ENCODE measurements around the genes ACAD9 and CFAP92.

DNA sequence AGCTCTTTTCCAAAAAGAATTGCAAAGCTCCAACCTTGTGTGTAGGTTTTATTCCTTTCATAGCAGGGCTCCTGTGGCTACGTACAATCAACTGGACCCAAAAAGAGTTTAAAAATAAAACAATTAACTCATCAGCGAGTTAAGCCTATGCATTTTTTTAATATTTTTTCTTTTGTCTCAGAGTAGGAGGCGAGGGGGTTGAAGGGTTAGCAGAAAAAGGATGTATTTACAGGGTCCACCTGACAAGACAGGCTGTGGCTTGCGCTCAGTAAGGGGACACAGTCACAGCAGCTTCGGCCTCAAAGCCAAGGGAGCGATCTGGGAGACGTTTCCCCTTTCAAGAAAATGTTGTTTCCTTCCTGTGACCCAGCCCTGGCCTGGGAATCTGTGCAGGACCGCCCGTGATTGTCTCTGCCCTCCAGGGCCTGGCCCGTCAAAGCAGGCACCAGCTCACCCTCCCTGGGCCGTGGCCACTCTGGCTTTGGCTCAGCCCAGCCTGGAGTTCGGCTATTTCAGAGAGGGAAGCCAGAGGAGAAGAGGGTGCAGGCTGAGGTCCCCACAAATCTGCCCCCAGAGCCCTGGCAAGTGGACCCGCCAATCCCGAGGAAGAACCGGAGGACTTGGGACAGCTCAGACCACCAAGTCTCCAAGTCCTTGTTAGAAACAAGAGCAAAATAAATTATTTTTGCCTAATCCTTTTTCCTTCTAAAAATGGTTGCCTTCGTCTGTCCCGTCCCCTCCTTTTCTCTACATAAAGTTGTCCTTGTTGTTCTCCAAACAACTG is 12.8 kb downstream of the GATA2 start:
- CAGE, long polyA plus RNA: no peak
- RRBS: no CpG with 5 or more reads among the region's 17 CpGs

DNA sequence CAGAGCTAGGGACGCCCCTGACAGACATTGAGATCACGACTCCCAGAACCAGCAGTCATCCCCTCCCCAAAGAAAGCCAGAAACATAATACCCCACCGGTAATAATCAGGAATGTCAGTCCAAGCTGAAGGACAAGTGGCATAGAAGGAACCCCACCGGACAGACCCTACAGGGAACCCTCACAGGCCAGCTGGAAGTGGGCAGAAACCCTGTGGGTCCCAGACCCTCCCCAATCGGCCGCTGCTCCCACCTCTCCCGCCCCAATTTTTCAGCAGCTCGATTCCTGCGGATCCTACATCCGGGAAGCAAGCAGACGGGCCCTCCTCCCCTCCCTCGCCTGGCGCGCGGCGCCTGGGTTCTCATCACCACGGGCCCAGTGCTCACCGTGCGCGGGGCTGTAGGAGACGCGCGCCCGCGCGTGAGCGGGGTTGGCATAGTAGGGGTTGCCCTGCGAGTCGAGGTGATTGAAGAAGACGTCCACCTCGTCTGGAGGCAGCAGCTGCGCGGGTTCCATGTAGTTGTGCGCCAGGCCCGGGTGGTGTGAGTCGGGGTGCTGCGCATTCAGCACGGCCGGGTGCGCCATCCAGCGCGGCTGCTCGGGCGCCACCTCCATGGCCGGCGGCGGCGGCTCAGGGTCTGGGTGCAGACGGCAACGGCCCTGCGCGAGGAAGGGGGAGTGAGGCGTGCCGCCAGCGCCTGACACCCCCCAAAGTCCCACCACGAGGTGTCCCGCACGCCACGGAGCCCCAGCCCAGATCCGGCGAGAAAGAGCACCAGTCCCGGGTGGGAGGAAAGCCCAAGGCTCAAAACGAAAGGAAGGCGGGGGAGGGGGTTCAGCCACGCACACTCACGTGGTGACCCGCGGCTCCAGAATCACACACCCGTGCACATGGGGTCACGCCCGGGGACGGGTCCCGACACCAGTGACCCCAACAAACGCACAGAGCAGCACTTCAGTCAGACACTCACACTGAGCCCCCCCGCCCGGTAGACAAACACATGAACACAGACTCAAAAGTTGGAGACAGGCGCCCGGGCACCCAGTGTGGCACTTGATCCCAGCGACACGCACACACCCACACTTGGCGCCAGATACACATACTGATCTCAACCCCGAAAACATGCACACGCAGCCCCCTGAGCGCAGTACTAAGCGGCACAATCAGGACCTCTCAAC is 6.2 kb downstream of the GATA2 start:
- CAGE, long polyA plus RNA: no peak
- RRBS: 1% methylated on average over 18 of the region's 85 CpGs

- CAGE, long polyA plus RNA: start-site peak on the plus strand at chr3:128489149-128489250, 71 and 48 reads in 2 replicates
- RRBS: 2% methylated on average over 10 of the region's 41 CpGs
These were observed 3.9 kb downstream of the GATA2 start for GRCh38 chr3:128489067-128489469.

DNA sequence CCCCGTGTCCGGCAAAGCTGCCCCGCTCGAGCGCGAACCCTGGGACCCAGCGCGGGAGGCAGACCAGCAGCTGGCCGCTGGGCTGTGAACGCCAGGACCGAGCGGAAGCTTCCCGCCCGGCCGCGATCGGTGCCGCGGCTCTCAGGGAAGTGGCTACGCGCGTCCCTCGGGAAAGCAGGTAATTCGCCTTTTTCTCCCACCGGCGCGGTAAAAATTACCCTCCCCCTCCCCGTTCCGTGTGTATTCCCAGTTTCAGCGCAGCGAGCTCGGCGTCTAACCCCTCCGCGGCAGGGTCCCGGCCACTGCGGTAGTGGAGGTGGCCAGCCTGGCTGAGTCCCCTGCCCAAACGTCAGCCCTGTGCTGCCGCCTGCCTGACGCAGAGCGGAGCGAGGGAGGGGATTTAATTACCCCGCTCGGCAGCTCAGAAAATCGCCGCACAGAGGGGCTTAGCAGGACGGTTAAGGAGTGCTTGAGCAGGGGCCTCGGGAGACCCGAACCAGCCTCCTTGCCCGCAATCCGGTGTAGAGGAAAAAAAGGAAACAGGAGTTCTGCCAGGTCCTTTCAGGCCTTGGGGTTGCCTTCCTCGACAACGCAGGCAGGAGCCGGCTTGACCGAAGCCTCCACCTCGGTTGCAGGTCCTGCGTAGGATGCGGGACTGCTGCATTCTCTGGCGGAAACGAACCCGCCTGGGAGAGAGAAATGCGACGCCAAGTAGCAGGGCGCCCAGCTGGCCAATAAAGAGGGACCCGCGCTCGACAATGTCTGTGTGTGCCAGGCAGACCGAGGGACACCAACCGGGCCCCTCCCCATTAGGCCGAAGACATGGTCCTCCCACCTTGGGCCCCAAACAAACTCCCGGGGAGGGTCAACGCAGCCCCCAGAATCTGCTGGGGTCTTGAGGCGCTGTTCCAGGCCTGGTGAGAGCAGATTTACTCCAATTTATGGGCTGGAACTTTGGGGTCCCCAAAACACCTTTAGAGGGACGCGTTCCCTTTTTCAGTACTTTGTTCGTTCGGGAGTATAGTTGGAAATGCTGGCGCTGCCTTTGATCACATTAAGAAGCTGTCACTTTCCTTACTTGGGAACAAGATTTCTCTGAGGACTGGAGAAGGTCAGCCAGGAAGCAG is 2.7 kb downstream of the GATA2 start:
- CAGE, long polyA plus RNA: no peak
- RRBS: 3% methylated on average over 34 of the region's 78 CpGs

- CAGE, long polyA plus RNA: no peak
- RRBS: no CpG with 5 or more reads among the region's 5 CpGs
These were observed 55.7 kb upstream of the GATA2 start for GRCh38 chr3:128548534-128549189.

DNA sequence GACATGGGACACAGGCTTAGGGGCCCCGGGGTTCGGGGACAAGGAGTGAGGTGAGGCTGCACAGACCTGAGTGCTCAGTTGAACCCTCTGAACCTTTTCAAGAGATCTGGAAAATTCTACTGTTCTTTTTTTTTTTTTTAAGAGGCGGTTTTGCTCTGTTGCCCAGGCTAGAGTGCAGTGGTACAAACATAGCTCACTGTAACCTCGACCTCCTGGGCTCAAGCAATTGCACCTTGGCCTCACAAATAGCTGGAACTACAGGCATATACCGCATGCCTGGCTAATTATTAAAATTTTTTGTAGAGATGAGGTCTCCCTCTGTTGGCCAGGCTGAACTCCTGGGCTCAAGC is 45.4 kb downstream of the RPN1 start:
- CAGE, long polyA plus RNA: no peak
- RRBS: no CpG with 5 or more reads among the region's 5 CpGs

DNA sequence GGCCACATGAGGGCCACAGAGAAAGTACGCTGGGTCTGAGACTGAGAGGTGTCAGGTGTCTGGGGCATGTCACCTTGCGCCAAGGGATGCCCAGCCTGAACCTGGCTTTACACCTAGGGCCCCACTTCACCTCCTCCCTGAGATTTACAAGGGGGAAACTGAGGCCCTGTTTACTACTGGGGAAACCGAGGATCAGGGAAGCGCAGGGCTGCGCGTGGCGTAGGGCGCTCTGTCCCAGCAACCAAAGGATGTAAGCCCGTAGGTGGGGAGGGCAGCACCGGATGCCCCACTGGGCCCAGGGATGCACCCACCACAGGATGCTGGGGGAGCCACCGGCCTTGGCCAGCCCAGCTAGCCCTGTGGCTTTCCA is 33.5 kb downstream of the RPN1 start:
- CAGE, long polyA plus RNA: no peak
- RRBS: 22% methylated on average over 2 of the region's 11 CpGs

DNA sequence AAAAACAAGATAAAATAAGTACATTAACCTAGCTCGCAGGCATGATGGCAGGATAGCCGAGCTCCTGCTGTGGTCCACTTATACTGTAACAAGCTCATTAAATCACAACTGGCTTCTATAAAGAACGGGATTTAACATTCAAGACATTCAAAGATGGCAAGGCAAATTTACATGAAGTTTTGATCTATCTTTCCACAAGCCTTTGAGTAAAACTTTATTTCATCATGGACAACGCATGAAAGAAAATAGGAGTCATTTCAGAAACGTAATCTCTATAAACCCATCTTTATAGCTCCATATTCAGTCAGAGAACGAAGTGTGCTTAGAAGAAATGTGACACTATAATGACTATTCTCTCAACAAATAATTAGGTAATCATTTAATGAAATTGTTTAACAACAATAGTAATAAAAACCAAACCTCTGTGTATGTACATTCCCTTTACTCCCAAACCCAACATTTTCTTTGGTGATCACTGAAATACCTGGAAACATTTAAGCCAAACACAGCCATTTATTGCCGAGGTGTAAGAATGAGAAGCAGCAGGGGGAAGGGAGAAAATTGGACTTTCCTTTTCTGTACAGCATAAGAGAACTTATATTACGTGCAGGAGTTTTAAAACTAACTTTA is 1.3 kb downstream of the RPN1 start:
- CAGE, long polyA plus RNA: no peak
- RRBS: no CpG with 5 or more reads among the region's 8 CpGs

DNA sequence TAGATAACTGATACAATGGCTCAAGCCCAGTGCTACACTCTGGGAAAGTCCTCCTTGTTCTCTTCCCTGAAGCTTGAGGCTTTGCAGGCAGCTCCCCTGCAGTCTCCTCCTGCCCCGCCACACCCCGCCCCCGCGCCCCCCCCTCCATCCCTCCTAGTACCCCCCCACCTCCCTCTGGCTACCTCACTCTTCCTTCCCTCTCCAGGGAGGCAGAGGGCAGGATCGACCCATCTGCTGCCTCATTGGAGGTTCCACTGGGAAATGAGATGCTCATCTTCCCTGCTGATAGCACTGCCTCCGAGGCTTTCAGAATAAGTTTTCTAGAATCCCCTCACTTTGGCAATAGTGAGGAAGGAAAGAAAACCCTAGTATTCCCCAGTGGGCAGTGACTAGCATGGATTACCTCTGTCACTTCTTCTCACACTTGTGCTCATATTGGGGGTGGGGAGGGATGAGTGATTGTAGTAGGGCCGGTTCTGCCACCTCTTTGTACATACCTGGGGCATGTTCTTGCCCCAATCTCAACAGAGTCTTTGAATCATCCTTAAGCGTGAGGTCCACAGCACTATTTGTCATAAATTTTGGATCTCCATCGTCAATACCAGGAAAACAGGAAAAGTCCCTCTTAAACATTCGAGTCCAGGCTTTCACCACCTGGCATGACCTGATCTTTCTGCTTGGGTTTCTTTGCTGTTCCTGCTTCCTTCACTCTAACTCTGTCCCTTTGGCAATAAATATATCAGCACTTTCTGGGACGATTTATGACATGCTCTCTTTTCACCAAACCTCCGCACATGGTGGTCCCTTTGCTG is 16.2 kb upstream of the RAB7A start:
- CAGE, long polyA plus RNA: no peak
- RRBS: no CpG with 5 or more reads among the region's 12 CpGs

DNA sequence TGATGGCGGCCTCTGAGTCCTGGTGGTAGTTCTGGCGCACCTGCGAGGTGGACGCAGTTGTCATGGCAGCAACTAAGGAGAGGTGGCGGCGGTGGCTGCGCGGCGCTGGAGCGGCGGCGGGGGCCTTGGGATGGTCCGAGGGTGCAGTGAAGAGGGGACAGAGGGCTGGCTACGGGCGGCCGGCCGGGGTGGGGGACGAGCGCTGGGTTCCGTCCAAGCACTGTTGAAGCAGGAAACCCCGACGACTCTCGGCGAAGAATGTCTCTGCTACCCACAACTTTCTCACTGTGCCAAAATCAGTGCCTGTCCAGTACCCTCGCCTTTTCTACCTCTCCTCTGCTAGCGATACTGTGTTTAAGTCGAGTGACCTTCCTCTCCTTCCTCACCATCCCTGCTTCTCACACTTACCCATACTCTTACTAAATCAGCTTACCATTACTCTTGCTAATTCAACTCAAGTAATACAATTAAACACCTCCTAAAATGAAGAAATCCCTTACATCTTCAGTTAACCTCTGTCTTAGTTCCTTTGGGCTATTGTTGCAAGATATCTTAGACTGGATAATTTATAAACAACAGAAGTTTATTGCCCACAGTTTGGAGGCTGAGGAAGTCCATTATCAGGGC is 39.1 kb downstream of the RAB7A start:
- CAGE, long polyA plus RNA: no peak
- RRBS: no CpG with 5 or more reads among the region's 27 CpGs

- CAGE, long polyA plus RNA: no peak
- RRBS: no CpG with 5 or more reads among the region's 1 CpG
These were observed 54.3 kb downstream of the RAB7A start for GRCh38 chr3:128780235-128780749.

GRCh38 chr3:128797781-128798346 is 71.9 kb downstream of the RAB7A start:
- CAGE, long polyA plus RNA: no peak
- RRBS: no CpG with 5 or more reads among the region's 4 CpGs

GRCh38 chr3:128800397-128800954 is 74.5 kb downstream of the RAB7A start:
- CAGE, long polyA plus RNA: no peak
- RRBS: no CpG with 5 or more reads among the region's 6 CpGs

- CAGE, long polyA plus RNA: no peak
- RRBS: no CpG with 5 or more reads among the region's 21 CpGs
These were observed 14.9 kb upstream of the ACAD9 start for GRCh38 chr3:128864320-128865026.

GRCh38 chr3:128879319-128880441 is at the start of gene ACAD9:
Gene ACAD9 (plus strand): TSS chr3:128879620.
- CAGE, long polyA plus RNA: start-site peak on the plus strand at chr3:128879638-128879659, 76 and 20 reads in 2 replicates
- RRBS: no CpG with 5 or more reads among the region's 68 CpGs

- CAGE, long polyA plus RNA: no peak
- RRBS: 4% methylated on average over 13 of the region's 46 CpGs
These were observed at the start of gene CFAP92 for GRCh38 chr3:128993852-128994454. Gene CFAP92 (minus strand): TSS chr3:128994076.

GRCh38 chr3:129021041-129021319 is 19.9 kb downstream of the EFCC1 start:
- CAGE, long polyA plus RNA: no peak
- RRBS: no CpG with 5 or more reads among the region's 4 CpGs

GRCh38 chr3:129045667-129046310 is 14.8 kb upstream of the GP9 start:
- CAGE, long polyA plus RNA: no peak
- RRBS: 9% methylated on average over 32 of the region's 67 CpGs

GRCh38 chr3:129257149-129258003 is 8.0 kb downstream of the COPG1 start:
- CAGE, long polyA plus RNA: no peak
- RRBS: 93% methylated on average over 2 of the region's 18 CpGs

GRCh38 chr3:129397230-129397459 is 31.3 kb downstream of the EFCAB12 start:
- CAGE, long polyA plus RNA: no peak
- RRBS: no CpG with 5 or more reads among the region's 3 CpGs

Measured in BJ (cell line).